Hematopoietic multipotent progenitor cell (in vitro differentiated cells): ENCODE measurements around the genes MAGEH1 and SPIN4.

DNA sequence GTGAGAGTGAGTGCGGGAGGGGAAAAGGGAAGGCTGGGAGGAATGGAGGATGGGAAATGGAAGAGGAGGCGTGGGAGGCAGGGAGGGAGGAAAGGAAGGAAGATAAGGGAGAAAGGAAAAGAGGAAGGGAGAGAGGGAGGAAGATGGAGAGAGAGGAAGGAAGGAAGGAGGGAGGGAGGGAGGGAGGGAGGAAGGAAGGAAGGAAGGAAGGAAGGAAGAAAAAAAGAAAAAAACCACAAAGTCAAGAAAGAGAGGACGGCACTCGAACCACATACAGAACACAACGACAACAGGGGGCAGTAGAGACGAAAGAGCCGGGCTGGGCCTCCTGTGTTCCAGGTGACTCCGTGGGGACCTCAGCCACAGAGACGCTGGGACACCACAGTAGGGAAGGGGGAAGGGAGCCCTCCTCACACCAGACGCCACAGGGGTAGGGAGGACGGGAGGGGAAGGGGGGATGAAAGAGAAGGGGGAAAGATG, 41.4 kb downstream of the IQSEC2 start:
- CAGE, long polyA plus RNA: no peak

GRCh38 chrX:53280224-53280646, 40.9 kb downstream of the IQSEC2 start:
- CAGE, long polyA plus RNA: no peak

DNA sequence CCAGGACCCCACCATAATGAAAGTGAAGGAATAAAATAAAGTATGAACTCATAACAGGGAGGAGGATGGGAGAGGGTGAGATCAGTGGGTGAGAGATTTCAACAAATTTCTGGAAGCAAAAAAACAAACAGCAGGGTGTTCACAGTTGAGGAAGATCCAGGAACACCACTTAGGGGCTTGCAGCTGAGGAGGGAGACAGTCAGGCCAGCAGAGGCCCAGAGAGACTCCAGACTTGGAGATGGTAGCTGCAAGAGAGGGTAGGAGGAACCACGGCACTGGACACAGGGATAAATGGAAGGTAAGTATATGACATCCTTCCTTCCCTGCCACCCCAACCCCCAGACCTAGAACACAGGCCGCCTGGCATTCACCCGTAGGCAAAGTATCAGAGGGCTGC, 14.5 kb downstream of the IQSEC2 start:
- CAGE, long polyA plus RNA: no peak

DNA sequence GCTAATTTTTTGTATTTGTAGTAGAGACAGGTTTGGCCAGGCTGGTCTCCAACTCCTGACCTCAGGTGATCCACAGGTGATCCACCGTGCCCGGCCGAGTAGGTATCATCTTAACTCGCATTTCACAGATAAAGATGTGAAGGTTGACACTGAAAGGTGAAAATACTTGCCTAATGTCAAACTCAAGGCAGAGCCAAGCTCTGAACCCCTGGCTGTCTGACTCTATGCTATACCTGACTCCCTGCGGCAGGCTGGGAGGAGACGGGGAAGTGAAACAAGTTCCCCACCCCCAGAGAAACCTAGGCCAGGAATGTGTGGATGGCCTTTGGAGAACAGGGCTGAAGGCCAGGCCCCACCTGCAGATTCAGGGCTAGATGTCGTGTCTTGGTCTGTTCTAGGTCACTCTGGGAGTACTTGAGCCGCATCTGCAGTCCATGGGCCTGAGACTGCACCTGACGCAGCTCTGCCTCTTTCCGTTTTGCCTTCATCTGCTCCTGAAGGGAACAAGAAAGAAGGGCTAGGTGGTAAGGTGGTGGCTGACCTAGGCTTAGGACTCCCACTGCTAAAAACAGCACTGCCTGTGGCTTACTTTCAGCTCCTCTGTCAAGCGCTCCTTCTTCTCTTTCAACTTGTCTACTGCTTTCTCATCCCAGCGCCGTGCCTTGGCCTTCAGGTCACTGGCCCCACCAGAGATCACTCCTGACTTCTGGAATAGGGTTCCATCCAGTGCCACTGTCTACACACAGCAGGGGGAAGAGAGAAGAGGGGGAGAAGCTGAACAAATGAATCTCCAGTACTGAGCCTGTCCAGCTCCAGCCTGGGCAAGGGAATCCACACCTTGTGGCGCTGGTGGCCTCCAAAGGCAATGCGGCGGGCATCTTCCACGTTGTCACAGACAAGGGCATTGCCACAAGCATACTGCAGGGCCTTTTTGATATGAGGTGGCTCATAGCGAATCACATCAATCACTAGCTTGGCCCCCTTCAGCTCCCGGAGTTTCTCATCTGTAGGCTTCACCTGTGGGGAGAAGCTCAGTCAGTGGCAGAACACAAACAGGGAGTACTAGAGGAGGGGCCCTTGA, 17.5 kb downstream of the SMC1A start:
- CAGE, long polyA plus RNA: no peak

DNA sequence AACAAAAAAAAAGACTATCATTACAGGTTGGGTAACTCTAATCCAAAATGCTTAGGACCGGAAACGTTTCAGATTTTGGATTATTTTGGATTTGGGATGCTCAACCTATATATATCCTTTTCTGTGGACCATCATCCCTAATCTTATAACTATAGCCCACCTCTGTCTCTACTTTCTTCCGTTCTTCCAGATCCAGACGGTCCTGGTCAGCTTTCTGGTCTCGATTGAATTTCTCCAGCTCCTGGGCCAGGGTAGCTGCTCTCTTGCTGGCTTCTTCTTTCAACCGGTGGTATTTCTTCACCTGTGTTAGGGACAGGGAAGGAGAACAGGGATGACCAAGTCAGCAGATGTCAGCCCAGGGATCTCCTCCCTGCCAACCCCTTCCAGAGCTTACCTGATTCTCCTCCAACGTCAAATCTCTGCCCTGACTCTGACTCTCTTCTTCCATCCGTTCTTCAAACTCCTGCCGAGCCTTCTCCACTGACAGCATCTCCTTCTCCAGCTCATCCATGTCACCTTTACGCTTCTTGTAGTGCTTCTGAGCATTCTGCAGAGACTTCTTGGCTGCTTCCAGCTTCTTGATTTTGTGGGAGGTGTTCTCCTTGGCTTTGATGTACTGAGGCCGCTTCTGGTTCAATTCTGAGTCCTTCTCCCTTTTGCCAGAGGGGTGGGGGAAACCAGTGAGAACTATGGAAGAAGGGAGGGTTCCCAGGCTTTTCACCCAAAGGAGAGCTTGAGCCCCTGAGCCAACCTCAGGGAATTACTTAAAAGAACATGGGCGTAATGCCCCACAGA, 10.7 kb downstream of the SMC1A start:
- CAGE, long polyA plus RNA: no peak

GRCh38 chrX:53440091-53441309, 6.3 kb upstream of the HSD17B10 start:
- CAGE, long polyA plus RNA: no peak

GRCh38 chrX:53560008-53560839, 126.1 kb upstream of the HSD17B10 start:
- CAGE, long polyA plus RNA: no peak

GRCh38 chrX:53745346-53745579, 58.7 kb upstream of the HUWE1 start:
- CAGE, long polyA plus RNA: no peak

DNA sequence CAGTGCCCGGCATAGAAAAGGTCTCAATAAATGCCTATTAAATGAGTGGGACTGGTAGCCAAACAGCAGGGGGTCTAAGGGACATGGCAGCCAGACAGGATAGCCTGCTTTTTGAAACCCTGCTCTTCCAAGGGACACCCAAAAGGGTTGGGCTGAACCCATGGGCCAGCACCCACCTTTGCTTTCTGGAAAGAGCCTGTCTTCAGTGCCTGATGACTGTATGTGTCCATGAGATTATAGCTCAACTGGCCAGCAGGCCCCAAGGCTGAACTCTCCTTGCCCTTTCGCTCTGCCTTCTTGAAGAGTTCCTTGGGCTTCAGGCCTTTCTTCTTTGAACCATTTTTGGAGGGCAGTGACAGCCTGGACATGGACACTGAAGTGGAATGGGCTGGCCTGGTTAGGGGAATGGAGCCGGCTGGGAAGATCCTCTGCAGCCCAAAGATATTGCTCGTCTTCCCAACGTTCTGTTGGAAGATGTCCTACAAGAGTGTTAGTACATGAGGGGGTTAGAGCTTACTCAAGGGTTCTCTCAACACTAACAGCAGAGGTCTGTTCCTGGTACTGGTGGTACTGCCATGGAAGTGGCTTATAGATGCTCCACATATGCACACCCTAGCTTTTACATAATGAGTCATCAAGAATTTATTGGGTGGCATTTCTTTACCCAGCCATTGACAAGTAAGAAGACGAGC, 50.7 kb downstream of the PHF8 start:
- CAGE, long polyA plus RNA: no peak

- CAGE, long polyA plus RNA: no peak
These were observed 1.5 kb upstream of the PHF8 start for GRCh38 chrX:54045714-54046196.

DNA sequence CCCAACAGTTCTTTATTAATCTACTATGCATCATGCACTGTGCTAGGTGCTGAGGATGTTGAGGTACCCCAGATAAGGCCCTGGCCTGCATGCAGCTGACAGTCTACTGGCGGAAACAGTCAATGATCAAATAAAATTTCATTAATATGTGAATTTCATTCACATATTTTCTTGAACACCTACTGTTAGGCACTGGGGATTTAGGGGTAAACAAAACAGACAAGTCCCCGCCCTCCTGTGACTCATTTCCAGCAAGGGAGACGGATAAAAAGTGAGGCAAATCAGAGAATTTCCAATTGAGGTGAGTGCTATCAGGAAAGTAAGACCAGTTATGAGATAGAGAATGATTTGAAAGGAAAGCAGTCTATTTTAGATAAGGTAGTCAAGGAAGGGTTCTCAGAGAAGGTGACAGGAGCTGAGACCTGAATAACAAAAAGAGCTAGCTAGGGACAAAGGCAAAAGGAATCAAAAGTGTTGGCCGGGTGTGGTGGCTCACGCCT, 3.2 kb upstream of the PHF8 start:
- CAGE, long polyA plus RNA: no peak

DNA sequence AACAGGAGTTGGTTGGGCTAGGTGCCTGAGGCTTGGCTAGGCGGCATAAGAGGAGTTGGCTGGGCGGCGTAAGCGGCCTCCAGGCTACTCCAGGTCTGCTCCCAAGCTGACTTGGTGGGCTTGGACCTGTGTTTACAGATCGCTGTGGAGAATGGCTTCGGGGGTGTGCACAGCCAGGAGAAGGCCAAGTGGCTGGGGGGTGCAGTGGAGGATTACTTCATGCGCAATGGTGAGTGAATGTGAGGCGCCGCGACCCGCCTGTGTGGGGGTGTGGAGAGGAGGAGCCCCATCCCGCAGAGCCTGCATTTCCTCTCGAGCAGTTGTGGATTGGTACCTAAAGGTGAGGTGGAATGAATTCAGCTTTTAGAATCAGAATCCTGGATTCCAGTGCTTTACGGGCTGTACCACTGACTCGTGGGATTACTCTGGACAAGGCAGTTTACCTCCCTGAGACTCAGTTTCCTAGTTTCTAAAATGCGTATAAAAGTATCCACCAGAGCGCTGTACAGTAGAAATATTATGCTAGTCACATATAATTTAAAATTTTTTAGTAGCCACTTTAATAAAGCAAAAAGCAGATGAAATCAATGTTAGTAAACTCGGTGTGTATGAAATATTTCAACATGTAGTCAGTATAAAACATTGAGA, 472 bp downstream of the TSR2 start:
- CAGE, long polyA plus RNA: no peak

DNA sequence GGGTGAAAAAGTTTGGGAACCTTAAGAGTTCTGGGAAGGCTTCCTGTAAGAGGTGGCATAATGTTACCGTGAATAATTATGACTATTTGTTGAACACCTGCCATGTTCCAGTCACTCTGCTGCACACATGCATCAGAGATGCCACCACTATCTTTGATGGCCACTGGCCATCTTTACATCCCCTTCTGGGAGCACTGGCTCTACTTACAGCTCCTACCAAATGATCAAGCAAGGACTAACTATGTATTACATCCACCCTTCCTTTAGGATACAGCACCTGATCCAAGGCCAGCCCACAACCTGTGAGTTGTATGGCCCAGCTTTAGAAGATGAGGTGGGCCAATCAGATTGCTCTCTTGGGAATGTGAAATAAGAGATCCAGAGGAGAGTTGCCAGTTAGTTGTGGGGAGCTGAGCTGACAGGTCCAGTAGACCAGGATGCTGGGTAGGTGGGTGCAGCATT, 111.4 kb downstream of the GNL3L start:
- CAGE, long polyA plus RNA: no peak

GRCh38 chrX:54815148-54815496, 7.6 kb downstream of the MAGED2 start:
- CAGE, long polyA plus RNA: no peak

- CAGE, long polyA plus RNA: no peak
These were observed 7.5 kb downstream of the APEX2 start for GRCh38 chrX:55007352-55008350.

GRCh38 chrX:55451653-55452312, at the start of gene MAGEH1:
MAGEH1 (plus strand) TSS chrX:55452127.
- CAGE, long polyA plus RNA: start-site peak on the plus strand at chrX:55452115-55452247, 1,191 reads

GRCh38 chrX:55688439-55689030, 29.0 kb upstream of the RRAGB start:
- CAGE, long polyA plus RNA: no peak

DNA sequence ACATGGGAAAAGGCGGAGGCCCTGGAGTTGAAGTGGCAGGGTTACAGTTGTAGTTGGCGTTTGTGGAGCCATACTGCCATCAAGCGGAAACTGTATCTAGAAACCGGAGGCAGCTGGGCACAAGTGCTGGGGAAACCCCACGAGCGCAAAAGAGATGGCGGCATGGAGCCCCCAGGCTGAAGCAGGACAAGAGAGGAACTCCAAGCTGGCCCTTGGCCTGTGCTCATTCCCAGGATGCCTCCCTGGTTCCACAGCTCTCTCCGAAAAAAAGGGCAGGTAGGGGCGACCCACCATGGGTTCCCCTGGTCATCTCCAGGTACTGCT, 34.8 kb downstream of the NBDY start:
- CAGE, long polyA plus RNA: no peak

GRCh38 chrX:63350891-63351922, at the start of gene SPIN4:
SPIN4 (minus strand) TSS chrX:63351332.
- CAGE, long polyA plus RNA: no peak

DNA sequence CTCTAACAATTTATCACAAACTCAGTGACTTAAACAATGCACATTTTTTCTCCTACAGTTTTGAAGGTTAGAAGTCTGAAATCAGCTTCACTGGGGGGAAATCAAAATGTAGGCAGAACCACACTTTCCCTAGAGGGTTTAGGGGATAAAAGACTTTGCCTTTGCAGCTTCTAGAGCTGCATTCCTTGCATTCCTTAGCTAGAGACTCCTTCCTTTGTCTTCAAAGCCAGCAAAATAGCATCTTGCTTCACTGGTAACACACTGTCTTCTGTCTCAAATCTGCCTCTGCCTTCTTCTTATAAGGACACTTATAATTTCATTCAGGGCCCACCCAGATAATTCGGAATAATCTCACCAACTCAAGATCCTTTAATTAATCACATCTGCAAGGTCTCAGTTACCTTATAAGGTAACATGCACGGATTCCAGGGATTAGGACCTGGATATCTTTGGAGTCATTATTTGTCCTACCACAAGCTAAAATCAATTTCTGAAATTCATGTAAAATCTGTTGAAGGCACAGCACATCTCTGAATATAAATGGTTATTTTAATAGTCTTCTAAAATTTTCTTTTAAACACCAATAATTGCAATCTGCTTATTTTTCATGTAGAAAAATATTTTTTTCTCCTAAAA, 152.6 kb upstream of the SPIN4 start:
- CAGE, long polyA plus RNA: no peak